Heart (tissue), 3 donors: ENCODE measurements around a stretch of chr12.

DNA sequence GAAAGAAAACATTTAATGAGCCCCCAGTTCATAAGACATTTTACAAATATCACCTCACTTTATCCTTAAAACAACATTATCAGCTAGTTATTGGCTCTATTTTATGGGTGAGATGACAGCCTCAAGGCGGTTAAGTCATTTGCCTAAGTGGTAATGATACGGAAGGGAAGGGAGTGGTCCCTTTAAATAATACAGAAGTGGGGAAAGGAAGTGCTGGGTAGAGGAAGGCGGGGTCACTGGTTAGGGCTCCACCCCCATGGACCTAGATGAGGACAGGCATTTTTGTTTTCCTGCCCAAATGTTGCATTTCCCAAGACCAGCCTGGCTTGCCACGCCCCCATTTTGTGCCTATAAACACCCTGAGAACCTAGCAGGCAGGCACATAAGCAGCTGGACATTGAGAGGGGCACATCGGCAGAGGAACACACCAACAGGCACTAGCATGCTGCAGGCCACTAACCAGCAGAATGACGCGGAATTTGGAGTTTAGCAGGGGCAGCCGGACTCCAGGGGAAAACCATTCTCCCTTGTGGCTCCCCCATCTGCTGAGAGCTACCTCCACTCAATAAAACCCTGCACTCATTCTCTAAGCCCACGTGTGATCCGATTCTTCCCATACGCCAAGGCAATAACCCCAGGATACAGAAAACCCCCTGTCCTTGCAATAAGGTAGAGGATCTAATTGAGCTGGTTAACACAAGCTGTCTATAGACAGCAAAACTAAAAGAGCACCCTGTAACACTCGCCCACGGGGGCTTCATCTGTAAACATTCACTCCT, 100.8 kb downstream of the EPS8 start:
- RAMPAGE, long total RNA, 2 experiments: start-site peak on the plus strand in 1 of 2 experiments, centred at position 379 of the sequence, 15 reads per replicate

DNA sequence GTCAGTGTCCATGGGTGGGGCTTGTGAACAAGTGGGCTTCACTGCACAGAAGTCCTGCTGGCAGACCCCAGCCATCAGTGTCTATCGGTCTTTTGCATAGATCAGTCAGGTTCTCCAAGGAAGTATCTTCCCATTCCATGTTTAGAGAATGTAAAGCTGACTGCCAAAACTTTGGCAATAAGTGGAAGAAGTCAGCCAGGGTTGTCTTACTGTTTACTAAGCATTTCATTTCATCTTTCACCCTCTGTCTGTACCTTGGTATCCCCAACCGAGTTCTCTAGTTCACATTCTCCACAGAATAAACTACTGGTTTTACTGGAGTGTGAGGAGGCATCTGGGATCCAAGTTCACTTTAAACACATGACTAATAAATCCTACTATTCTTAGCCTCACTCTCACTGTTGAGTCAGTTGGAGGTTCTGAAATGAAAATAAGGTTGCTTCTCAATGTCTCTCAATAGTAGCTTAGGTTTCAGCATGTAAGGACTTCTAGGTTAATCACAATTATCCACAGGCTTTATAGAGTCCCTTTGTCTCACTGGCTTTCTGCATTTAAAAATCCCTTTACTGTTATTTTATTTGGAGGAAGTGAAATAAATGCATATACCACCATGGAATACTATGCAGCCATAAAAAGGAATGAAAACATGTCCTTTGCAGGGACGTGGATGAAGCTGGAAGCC, 96.0 kb downstream of the EPS8 start:
- RAMPAGE, long total RNA, 2 experiments: no peak in any of the 2 experiments

GRCh38 chr12:15832177-15832586, 43.0 kb upstream of the EPS8 start:
- RAMPAGE, long total RNA, 2 experiments: no peak in any of the 2 experiments

DNA sequence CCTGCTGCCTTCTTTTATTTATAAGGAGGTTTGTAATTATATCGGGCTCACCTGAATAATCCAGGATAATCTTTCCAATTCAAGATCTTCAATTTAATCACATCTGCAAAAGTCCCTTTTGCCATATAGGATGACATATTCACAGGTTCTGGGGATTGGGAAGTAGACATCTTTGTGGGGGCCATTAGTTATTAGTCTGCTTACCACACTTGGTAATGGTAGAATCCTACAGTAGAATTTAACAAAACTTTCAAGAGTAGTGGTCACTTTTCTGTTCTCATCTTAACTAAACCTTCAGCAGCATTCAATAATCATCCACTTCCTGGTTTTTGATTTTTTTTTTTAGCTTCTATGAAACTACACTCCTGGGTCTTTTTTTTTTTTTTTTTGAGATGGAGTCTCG, 6.3 kb upstream of the DERA start:
- RAMPAGE, long total RNA, 2 experiments: no peak in any of the 2 experiments

GRCh38 chr12:15978540-15979403, 67.6 kb downstream of the DERA start:
- RAMPAGE, long total RNA, 2 experiments: no peak in any of the 2 experiments

- RAMPAGE, long total RNA, 2 experiments: no peak in any of the 2 experiments
These were observed 5.4 kb downstream of the LMO3 start for GRCh38 chr12:16600355-16601141.

DNA sequence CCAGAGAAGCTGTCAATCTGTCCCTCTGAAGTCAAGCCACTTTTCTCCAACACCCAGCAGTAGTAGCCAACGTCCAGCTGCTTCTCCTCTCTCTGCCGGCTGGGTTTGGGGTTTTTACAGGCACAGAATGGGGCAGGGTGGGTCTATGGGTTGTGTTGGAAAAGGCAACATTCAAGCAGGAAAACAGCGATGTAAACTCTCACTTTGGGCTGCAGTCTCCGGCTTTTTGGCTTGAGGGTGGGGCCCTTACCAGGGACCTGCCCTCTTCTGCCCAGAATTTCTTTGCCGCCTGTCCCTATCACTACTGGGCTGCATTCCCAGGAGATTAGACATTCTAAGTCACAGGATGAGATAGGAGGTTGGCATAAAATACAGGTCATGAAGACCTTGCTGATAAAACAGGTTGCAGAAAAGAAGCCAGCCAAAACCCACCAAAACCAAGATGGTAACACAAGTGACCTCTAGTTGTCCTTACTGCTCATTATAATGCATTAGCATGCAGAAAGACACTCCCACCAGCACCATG, 16.4 kb downstream of the CAPZA3 start:
- RAMPAGE, long total RNA, 2 experiments: no peak in any of the 2 experiments

GRCh38 chr12:19146775-19147547, 17.4 kb downstream of the PLEKHA5 start:
- RAMPAGE, long total RNA, 2 experiments: no peak in any of the 2 experiments

GRCh38 chr12:19155866-19156761, 26.6 kb downstream of the PLEKHA5 start:
- RAMPAGE, long total RNA, 2 experiments: no peak in any of the 2 experiments

- RAMPAGE, long total RNA, 2 experiments: no peak in any of the 2 experiments
These were observed 43.4 kb downstream of the AEBP2 start for GRCh38 chr12:19482590-19483143.

GRCh38 chr12:19535148-19536100, 96.1 kb downstream of the AEBP2 start:
- RAMPAGE, long total RNA, 2 experiments: no peak in any of the 2 experiments

- RAMPAGE, long total RNA, 2 experiments: no peak in any of the 2 experiments
These were observed 271.6 kb downstream of the AEBP2 start for GRCh38 chr12:19710872-19711352.

DNA sequence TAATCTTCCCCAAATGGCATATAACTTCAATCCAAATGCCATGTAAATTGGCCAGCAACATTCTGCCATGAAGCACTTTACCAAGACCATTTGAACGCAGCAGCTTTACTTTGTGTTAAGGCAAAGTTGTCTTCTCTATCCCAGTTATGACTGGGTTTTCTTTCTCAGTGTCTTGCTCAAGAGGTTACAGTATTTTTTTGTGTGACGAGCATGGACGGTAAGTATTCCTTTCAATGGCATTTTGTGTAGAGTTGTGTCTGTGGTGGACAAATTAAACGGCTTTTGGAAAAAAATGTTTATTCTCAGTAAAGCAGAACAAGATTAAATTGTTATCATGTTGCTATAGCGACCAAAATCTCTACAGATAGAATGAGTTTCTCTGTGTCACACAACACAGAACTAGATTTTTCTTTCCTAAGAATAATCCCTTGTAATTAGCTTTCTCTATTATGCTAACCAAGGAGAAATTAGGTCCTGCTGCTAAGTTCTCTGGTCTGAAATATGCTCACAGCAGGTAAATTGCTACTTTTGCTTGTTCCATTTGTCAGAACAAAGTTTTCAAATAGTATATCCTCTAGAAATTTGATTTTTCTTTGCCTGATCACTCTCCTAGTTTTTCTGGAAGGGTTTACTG, 417.1 kb downstream of the AEBP2 start:
- RAMPAGE, long total RNA, 2 experiments: no peak in any of the 2 experiments

DNA sequence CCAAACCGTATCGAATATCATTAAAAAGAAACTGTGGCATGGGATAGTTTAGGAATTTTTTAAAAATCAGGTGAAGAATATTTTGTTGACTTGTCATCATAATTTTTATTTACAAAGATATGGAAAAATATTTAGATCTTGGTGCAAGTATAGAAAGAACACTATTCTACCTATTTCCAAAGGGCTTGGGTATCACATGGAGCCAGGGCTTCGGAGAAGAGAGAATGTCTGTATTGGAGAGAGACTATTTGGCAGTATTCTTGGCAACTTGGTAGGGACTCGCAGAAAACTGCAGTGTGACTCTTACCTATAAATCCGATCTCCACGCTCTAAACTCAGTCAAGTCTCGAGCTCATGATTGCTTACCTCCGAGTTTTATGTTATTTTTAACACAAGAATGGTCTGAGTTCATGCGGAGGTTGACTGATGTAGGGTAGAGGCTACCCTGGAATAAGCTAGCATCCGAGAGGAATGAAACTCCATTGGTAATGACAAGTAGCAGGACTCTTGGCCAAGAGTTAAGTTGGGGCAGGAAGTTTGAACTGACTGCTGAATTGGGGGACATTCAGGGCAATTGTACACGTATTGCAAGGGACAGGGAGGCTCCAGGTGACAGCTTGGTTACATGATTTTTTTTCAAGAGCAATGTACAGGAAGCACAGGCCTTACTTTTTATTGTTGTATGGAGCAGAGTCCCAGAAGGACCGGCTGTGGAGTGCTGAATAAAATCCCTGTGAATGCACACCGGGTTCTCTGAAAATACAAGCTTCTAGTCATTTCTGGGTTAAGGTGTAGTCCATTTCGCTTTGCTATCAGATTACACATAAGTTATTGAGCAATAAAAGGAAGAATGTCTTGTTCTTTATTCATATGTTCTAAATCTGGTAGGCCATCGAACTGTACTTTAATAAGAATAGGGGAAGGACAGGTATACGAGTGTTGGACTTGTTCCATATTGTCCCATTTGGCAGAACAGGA, 52.0 kb downstream of the PDE3A start:
- RAMPAGE, long total RNA, 2 experiments: no peak in any of the 2 experiments

- RAMPAGE, long total RNA, 2 experiments: no peak in any of the 2 experiments
These were observed 117.2 kb upstream of the SLCO1C1 start for GRCh38 chr12:20577737-20578470.

- RAMPAGE, long total RNA, 2 experiments: no peak in any of the 2 experiments
These were observed 93.3 kb upstream of the SLCO1C1 start for GRCh38 chr12:20601843-20602160.

DNA sequence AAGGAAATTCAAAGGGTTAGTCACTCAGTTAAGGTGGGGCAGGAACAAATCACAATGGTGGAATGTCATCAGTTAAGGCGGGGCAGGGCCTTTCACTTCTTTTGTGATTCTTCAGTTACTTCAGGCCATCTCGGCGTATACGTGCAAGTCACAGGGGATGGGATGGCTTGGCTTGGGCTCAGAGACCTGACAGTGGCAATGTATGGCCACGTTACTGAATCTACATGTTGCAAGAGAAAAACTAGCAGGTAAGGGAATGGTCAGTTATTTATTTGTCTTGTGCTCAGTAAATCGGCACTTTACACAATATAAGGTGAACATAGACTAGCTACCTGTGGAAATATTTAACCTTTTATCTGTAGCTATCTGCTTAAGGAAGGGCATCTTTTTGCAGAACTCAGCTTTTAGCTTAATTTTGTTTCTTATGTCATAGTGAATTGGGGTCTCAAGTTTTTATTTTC, 12.0 kb downstream of the SLCO1B3 start:
- RAMPAGE, long total RNA, 2 experiments: no peak in any of the 2 experiments

GRCh38 chr12:21517410-21518170, 8.5 kb upstream of the SPX start:
- RAMPAGE, long total RNA, 2 experiments: no peak in any of the 2 experiments

DNA sequence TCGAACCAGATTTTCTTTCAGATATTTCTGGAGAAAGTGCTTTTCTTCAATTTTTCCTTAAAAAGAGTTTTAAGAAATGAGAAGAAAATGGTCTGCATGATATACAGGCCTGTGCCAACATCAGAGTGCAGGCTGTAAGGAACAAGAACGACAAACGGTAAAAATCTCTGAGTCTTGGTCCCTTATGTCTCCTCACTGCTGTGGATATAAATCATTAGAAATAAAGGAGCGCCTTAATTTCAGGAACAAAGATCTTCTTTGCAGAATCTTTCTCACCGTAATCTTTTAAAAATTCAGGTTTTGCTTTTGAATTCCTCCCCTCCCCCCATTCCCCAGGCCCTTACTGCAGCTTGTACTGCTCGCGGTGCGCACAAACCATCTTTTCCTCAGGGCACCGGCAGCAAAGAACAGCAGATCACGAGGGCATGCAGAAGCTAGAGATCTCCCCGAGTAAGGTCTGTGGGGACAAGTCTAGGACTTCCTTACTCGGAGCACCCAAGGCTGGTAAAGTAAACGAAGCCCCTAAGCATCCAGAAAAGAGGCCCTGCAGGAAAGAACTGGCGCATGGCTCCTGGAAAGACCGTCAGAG, 904 bp downstream of the LDHB start:
- RAMPAGE, long total RNA, 2 experiments: no peak in any of the 2 experiments

- RAMPAGE, long total RNA, 2 experiments: no peak in any of the 2 experiments
These were observed 4.7 kb upstream of the LDHB start for GRCh38 chr12:21662217-21662798.